ENCODE measurements around the genes RERE and CA6.

GRCh38 chr1:8013071-8013425 lies 13.1 kb downstream of the ERRFI1 start:
- RRBS, result no CpG with 5 or more reads among the region's 5 CpGs

- RRBS, result no CpG with 5 or more reads among the region's 13 CpGs
These were observed 4.4 kb downstream of the ERRFI1 start for GRCh38 chr1:8021323-8022398.

GRCh38 chr1:8093261-8094146 lies 67.4 kb upstream of the ERRFI1 start:
- RRBS, result no CpG with 5 or more reads among the region's 15 CpGs

- RRBS, result no CpG with 5 or more reads among the region's 7 CpGs
These were observed 36.2 kb upstream of the SLC45A1 start for GRCh38 chr1:8281729-8282179.

- RRBS, result no CpG with 5 or more reads among the region's 10 CpGs
These were observed 35.7 kb upstream of the SLC45A1 start for GRCh38 chr1:8282180-8282743.

GRCh38 chr1:8395996-8396663 lies 78.2 kb downstream of the SLC45A1 start:
- RRBS, result no CpG with 5 or more reads among the region's 6 CpGs

DNA sequence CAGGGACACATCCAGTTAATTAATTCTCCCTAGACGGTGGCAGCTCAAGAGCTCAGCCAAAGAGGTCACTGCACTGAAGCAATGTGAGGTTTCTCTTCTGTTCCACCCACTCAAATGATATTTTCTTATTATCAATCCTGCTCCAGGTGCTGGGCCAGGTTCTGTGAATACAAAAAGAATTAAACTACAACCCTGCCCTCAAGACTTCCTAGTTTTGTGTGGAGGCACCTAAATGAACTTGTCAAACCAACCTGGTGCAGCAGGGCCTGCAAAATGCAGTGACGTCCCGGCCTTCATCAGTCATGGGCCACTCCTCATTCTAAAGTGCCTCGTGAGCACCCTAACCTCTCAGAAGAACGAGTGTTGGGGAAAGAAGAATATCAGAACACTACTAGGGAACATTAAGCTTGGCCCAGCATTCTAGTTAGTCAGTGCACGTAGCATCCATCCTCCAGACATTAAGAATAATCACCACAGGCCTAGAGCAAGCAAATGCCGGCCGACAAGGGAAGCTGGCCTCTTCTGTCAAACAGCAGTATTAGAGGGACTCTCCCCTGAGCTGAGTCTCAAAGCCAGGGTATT lies 137.8 kb downstream of the SLC45A1 start:
- RRBS, result no CpG with 5 or more reads among the region's 8 CpGs

- RRBS, result no CpG with 5 or more reads among the region's 18 CpGs
These were observed 176.9 kb downstream of the SLC45A1 start for GRCh38 chr1:8494572-8495479.

- RRBS, result no CpG with 5 or more reads among the region's 5 CpGs
These were observed 138.1 kb downstream of the RERE start for GRCh38 chr1:8679285-8679894.

DNA sequence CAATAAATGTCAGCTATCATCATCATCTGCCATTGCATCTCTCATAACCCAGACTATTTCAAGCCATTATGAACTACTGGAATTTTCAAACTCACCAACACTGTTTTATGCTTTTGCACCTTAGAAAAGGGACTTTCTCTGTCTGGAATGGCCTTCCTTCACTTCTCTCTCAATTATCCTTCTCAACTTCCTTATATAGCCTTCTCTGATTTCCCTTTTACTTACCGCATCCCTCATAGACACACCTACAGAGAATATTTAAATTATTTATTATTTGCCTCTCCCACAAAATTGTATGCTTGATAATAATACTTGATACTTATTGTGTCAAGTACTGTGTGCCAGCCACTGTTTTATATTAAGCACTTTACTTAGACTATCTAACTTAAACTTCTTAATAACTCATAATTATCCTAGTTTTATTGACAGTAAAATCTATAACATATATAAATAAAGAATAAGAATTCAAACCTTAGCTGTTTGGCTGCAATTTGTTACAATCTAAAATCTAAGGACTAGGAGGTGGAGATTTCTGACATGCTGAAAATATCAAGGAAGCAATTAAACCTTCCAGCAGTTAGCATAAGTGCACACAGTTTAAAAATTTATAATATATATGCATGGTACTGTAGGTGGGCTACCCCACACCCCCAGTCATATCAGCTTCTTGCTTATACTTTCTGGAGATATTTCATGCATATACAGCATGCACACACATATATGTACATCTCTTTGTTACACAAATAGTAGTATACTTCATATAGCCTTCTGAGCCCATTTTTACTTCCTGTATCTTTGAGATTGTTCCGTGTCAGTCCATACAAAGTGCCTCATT lies 82.5 kb downstream of the RERE start:
- RRBS, result no CpG with 5 or more reads among the region's 2 CpGs

DNA sequence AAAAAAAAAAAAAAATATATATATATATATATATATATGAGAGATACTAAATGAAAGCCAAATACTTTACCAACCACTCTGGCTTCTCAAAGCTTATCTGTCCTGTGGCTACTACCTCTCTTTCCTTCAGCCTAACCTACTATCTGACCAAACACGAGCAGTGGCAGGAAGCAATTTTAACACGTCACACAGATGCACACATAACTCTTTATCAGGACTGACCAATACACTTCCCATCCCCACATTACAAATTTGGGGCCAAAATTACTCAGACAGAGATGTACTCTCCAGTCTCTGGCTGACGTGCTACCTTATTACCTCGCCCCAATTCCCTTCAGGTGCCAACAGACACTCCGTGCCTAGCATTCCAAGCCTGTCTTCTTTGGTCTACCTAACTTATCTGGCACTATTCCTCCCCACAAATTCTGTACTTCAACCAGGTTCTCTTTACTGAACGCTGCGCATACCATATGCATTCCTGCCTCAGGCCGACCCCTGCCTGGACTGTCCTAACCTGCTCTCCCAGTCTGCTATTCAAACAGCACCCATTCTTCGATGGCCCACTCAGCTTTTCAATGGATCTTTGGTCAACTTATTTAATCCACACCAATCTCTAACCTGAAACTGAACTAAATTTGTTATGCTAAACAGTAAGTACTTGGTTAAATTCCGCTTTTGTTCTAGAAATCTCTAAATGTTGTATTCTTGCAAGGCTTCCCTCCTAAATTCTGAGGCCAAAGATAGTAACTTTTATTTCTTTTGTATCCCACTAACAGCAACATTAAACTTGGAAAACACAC lies 28.0 kb downstream of the RERE start:
- RRBS, result no CpG with 5 or more reads among the region's 10 CpGs

- RRBS, result under 1% methylated on average over 15 of the region's 35 CpGs
These were observed at the start of gene RERE for GRCh38 chr1:8817560-8817824. Gene RERE (minus strand): TSS chr1:8817640.

- RRBS, result no CpG with 5 or more reads among the region's 10 CpGs
These were observed at the start of gene CA6 for GRCh38 chr1:8945437-8946066. Gene CA6 (plus strand): TSS chr1:8945868.

- RRBS, result no CpG with 5 or more reads among the region's 18 CpGs
These were observed 1.0 kb downstream of the GPR157 start for GRCh38 chr1:9127779-9128405.

- RRBS, result no CpG with 5 or more reads among the region's 8 CpGs
These were observed 834 bp upstream of the GPR157 start for GRCh38 chr1:9129751-9130121.

DNA sequence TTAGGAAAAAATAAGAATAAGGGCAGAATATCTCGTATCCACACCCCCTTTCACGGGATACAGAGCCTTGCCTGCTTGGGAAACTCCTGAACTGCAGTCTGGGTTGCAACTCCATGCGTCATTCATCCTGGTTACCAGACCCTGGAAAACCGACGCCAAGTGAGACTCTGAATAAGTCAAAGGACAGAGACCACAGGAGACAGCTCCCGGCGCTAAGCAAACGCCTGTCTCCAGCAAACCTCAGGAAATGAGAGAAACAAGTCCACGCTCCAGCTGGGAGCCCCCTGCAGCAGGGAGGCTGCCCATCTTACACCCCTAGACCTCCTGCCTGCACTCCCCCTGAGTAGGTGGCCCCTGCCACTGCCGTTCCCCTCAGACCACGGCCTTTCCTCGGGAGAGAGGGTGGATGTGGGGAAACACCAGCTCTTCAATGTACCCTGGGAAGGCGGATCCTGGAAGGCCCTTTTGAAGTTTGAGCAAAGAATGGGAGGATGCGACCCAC lies 37.5 kb upstream of the GPR157 start:
- RRBS, result no CpG with 5 or more reads among the region's 14 CpGs

DNA sequence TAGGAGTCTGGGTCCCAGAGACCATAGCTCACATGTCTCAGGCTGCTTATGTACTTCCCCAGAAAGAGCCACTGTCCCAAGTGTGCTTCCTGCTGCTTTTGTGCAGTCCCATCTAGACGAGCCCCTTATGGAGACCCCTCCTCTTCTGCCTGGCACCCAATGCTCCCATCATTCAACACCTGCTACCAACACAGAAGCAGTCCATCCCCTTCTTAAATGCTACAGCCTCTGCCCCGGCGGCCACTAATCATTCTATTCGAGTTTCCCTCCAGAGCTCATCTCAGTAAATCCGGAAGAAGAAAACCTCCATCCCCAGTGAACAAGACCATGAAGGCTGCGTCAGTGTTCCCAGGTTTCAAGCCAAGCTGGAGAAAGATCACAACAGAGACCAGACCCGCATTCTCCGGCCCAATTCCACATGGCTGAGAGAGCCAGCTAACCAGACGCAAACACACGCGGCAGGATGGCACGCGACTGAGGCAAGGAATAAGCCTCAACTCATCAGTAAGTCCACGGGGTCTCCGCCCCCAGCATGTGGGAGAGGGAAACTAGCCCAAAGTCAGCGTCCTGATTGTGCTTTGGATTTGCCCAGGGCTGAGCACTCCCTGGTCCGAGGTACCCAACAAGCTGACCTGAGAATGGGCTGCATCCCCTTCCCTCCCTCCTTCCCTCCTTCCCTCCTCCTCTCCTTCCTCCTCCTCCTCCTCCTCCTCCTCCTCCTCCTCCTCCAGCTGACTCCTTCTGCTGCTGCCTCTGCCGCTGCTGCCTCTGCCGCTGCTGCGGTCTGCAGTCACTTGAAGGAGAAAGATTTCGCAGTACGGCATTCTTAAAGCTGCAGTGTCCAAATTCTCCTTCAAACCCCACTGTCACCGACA lies 33.2 kb upstream of the H6PD start:
- RRBS, result 13% methylated on average over 3 of the region's 23 CpGs

- RRBS, result 12% methylated on average over 4 of the region's 20 CpGs
These were observed 5.1 kb downstream of the H6PD start for GRCh38 chr1:9239326-9240472.

GRCh38 chr1:9269315-9270115 lies 23.2 kb upstream of the SPSB1 start:
- RRBS, result no CpG with 5 or more reads among the region's 19 CpGs